ENCODE data around the genes NCAPD2 and MLF2.

DNA sequence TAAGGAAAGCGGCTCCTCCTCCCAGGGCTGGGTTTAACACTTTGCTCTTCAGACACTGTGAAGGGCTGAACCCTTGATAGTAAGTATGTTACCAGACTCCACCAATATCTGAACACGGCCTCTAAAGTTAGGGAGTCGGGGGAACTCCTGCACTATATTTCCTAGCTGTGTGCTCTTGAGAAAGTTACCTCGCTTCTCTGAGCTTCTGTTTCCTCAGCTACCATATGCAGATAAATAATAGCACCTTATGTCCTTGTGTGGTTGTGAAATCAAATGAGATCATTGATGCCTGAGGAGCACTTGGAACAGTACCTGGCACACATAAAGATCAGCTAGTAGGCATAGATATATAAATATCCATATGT is 33.3 kb upstream of the PLEKHG6 start:
- PRO-cap: no peak

DNA sequence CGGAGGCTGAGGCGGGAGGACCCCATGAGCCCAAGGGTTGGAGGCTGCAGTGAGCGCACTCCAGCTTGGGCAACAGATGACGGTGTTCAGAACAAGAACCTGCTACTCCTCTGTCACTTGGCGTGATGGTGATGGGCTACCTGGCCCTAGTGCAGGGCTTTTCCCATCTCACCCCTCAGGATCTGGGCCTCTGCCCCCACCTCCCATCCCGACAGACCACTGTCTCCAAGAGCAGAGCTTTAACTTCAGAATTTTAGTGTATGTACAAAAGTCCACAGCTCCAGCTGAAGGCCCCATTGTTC is 13.4 kb downstream of the TNFRSF1A start:
- PRO-cap: no peak

- PRO-cap: bidirectional peak, plus-strand start at chr12:6336779, minus-strand start at chr12:6336650
Observed at GRCh38 chr12:6336550-6336960, 5.3 kb downstream of the TNFRSF1A start.

DNA sequence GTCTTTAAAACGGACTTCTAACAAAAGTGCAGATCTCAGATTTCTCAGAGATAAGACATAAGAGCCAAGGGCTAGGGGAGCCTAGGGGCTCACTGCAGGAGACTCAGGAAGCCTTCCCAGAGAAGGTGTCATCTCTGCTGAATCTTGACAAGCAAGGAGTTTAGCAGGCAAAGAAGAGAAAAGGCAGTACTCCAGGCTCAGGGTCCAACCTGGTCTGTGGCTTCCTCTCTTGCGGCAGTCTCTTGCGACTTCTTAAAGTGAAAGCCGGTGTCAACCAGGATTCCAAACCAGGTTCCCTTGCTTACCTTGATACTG is 1.5 kb upstream of the SCNN1A start:
- PRO-cap: no peak

GRCh38 chr12:6446269-6446689 is 1.5 kb downstream of the CD27 start:
- PRO-cap: no peak

DNA sequence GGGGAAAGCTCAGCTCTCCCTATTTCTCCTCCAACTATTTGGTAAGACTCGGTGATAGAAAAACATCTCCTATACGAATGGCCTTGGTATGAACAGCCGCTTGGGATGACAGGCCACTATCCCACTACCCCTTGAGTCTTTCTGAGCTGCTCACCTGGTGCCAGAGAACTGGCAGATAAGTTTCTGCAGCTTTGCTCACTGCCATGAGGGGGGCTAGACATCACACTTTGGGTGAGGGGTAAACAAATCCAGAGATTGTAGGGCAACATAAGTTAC is 709 bp downstream of the VAMP1 start:
- PRO-cap: no peak

DNA sequence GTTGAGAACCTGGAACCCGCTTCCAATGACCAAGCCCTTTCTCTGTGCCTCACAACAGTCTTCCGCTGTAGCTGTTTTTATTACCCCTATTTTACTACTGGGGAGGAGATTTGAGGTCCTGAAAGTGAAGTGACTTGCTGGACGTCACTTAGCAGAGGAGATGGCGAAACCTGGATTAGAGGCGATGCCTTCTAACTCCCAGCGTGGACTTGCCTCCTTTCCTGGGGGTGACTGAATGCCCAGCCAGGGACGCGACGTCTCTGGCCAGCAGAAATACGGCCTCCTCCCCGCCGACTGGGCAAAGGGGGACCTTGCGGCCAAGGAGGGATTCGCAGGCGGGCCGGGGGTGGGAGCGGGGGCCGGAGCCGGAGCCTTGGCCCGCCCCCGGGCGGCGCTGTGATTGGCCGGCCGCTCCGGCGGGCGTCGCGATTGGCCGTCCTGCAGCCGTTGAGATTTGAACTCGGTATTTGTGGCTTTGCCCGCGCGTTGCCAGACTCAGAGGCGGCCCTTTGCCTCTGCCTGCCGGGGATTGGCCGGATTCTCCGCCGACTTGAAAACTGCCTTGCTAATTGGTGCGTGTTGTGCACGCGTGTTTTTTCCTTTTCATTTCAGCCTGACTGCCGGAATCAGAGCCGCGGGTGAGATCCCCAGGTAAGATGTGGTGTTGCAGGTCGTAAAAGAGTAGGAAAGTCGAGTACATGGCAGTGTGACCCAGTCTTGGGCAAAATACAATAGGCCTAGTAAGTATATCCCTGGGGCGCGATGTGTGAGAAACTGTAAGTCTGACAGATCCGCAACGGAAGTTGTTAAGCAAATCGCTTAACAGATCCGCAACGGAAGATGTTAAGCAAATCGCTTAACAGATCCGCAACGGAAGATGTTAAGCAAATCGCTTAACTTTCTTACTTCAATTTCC is at the start of gene NCAPD2:
Gene NCAPD2, plus strand, starts transcription at position 599 of the 916 bp plus-strand sequence.
- PRO-cap: bidirectional peak, plus-strand start at position 629 of the sequence, minus-strand start at position 296 of the sequence

DNA sequence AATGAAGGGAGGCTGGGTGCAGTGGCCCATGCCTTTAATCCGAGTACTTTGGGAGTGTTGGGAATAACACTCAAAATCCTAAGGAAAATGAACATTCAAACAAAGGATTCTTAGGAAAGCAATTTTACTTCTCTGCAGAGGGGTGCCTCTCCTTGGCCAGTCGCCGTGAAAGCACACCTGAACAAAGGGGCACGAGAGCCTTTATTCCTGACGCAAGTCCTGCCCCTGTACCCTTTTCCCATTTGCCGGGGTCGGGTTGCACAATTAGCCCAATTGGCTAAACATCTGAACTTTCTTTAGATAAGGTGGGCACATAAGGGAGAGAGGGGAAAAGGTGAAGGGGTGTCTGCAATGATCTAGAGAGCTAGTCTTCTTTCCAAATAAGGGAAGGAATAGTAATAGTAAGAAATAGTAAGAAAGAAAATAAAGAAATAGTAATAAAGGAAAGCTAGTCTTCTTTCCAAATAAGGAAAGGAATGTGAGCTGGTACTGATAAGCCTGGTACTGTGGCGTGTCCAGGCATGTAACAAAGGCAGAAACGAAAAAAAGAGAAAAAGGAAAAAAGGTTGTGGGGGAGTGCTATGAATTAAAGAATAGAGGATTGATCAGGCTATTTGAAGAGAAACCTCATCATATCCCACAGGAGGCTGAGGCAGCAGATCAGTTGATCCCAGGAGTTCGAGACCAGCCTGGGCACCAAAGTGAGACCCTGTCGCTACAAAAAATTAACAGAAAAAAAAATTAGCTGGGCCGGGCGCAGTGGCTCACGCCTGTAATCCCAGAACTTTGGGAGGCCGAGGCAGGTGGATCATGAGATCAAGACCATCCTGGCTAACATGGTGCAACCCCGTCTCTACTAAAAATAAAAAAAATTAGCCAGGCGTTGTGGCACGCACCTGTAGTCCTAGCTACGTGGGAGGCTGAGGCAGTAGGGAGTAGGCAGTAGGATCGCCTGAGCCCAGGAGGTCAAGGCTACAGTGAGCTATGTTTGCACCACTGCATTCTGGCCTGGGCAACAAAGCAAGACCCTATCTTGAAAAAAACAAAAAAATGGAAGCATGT is 13.7 kb downstream of the NCAPD2 start:
- PRO-cap: no peak

DNA sequence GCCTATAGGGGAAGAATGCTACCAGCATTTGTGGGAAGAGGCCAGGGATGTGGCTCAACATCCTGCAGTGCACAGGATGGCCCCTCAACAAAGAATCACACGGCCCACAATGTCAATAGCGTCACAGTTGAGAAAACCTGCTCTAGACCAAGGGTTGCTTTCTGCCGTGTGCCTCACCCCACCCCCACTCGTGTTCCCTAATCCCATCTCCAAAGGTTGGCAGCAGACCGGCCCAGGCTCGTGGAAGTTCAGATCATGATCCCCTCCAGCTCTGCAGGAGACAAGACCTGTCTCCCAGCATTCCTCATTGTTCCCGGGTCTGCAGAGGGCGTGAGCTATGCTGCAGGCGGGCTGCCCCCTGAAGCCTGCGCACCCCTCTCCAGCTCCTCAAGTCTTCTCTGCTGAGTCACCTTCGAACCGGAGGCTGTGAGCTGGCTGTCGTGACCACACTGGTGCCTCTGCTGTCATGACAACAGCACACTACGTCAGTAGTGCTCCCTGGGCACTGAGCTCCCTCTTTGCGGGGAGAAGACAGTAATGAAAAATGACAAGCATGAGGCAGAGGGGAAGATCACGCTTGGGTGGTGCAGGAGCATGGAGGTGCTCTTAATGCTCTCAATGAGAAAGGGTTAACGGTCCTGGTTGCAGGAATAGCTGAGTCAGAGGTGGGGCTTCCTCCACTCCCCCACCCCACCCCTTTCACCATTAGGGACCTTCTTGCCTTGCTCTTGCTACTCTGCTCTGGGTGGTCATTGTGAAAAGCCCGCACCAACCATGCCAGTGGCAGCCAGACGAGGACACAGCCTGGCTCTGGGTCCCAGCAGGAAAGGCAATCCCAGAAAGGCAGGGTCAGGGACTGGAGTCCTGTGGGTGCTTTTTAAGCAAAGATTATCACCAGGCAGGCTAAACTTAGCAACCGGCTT is 1.8 kb upstream of the GAPDH start:
- PRO-cap: bidirectional peak, plus-strand start at position 547 of the sequence, minus-strand start at position 400 of the sequence

DNA sequence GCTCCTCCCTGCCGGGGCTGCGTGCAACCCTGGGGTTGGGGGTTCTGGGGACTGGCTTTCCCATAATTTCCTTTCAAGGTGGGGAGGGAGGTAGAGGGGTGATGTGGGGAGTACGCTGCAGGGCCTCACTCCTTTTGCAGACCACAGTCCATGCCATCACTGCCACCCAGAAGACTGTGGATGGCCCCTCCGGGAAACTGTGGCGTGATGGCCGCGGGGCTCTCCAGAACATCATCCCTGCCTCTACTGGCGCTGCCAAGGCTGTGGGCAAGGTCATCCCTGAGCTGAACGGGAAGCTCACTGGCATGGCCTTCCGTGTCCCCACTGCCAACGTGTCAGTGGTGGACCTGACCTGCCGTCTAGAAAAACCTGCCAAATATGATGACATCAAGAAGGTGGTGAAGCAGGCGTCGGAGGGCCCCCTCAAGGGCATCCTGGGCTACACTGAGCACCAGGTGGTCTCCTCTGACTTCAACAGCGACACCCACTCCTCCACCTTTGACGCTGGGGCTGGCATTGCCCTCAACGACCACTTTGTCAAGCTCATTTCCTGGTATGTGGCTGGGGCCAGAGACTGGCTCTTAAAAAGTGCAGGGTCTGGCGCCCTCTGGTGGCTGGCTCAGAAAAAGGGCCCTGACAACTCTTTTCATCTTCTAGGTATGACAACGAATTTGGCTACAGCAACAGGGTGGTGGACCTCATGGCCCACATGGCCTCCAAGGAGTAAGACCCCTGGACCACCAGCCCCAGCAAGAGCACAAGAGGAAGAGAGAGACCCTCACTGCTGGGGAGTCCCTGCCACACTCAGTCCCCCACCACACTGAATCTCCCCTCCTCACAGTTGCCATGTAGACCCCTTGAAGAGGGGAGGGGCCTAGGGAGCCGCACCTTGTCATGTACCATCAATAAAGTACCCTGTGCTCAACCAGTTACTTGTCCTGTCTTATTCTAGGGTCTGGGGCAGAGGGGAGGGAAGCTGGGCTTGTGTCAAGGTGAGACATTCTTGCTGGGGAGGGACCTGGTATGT is 3.4 kb downstream of the GAPDH start:
- PRO-cap: no peak

GRCh38 chr12:6539692-6540534 is 5.6 kb downstream of the GAPDH start:
- PRO-cap: no peak

GRCh38 chr12:6567469-6567702 is 705 bp downstream of the NOP2 start:
- PRO-cap: no peak

GRCh38 chr12:6575599-6575899 is 7.5 kb upstream of the NOP2 start:
- PRO-cap: no peak

GRCh38 chr12:6577367-6578315 is 9.6 kb upstream of the NOP2 start:
- PRO-cap: no peak

DNA sequence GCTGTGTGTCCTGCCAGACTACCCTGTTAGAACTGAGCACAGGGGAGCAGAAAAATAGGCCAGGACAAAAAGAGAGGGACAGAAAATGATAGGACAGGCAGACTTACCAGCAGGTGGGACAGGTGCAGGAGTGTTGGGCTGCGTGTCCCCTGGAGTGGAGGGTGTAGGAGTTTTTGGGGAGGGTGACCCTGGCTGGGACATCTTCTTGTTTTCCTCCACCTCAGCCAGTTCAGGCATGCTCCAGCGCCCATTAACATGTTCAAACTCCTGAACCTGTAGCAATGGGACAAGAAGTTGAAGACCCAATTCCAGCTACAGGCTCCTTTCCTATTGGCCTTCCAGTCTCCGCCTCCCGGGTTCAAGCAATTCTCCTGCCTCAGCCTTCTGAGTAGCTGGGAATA is 13.5 kb upstream of the NOP2 start:
- PRO-cap: no peak

GRCh38 chr12:6601860-6602287 is 5.3 kb downstream of the CHD4 start:
- PRO-cap: no peak

GRCh38 chr12:6614269-6614628 is 7.1 kb upstream of the CHD4 start:
- PRO-cap: no peak

- PRO-cap: no peak
Observed at GRCh38 chr12:6619840-6621179, 13.1 kb upstream of the CHD4 start.

- PRO-cap: no peak
Observed at GRCh38 chr12:6638828-6640008, 3.5 kb upstream of the LPAR5 start.

GRCh38 chr12:6752256-6753325 is at the start of gene MLF2:
MLF2 (minus strand) TSS chr12:6753141.
- PRO-cap: bidirectional peak, plus-strand start at chr12:6753189, minus-strand start at chr12:6753091

Data from pulmonary lymph node (tissue), 1 donor.